Gallbladder (tissue), 1 donor: ENCODE data around the gene TXNDC11.

- PRO-cap, result no peak
Observed at GRCh38 chr16:11551737-11552358, 24.8 kb upstream of the ENSG00000188897 start.

- PRO-cap, result no peak
Observed at GRCh38 chr16:11554102-11554482, 27.0 kb upstream of the ENSG00000188897 start.

DNA sequence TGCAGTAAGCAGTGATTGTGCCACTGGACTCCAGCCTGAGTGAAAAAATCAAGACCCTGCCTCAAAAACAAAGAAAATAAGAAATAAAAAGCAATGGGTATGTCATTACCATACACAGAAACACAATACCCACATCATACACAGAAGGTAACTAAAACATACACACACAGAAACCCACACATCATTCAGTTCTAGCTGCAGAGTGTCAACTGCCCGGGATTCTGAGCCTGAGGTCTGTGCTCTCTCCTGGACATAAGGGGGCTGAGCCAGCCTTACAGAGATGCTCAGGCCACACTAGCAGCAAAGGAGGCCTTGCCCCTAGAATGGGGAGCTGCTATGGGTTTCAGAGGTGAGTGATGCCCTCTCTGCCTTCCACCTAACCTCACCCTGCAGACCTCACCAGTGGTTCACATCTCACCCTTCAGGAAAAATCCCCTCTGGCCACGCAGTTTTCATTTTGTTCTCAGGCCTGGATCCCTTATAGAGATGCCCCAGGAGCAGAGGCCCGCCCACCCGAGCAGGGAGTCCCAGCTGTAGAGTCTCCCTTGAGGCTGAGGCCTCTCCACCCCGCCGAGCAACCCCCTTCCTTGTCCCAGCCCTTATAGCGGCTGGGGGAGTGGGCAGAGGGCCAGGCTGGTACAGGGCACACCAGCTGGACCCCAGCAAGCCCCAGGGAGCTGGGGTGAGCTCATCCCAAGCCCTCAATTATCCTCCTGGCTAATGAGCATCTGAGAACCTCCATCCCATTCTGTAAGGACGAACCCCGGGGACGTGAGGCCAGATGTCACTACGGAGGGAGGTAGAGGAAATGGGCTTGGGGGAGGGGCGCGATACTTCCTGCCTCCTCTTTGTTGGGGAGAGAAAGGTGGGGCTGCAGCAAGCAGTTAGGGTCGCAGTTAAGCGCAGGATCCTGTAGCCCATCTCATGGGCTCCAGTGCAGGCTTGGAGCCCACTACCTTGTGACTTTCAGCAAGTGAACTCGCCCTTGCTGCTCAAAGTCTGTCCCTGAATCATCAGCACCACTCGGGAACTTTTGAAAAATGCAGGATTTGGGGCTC is 3.3 kb upstream of the SNN start:
- PRO-cap, result no peak

GRCh38 chr16:11677103-11677463 is 8.8 kb downstream of the SNN start:
- PRO-cap, result no peak

DNA sequence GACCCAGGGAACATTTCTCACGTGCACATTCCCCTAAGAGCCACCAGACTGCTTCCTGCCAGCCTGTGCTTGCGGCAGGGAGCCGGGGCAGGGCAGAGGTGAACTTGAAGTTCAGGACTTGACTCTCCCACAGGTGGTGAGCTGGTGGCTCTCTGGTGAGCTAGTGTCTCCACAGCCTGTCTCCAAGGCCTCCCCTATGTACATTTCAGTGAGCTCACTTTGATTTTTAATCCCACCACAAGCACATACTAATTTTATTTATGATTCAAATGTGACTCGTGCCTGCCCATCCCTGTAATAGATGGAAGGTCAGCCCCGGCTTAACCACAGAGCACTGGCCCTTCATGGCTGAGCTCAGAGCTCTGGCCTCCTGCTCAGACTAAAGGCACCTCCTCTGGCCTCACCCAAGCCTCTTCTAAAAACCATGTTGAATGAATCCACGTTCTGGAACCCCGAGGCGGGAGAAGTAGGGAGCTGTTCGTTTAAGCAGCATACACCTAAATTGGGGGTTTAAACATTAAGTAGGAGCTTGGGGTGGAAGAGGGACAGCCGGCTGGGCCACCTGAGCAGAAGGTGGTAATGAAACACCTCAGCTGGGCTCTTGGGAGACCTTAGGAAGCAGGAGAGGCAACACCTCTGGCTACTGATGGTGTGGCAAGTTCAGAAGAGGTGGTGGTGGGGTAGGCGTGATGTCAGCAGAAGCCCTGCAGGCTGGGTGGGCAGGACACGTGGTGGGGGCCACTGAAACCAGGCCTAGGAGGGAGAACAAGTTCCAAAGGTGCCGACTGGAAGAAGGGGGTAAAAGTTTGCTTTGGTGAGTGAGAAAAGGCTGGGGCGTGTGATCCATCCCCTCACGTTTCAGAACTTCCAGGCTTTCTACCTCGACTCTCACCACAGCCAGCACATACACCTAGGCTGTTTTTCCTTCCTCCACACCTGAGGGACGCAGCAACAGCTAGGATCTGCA is 9.5 kb downstream of the SNN start:
- PRO-cap, result no peak

GRCh38 chr16:11710054-11710520 is 32.6 kb downstream of the TXNDC11 start:
- PRO-cap, result no peak

GRCh38 chr16:11730170-11730901 is 12.3 kb downstream of the TXNDC11 start:
- PRO-cap, result no peak

GRCh38 chr16:11741917-11742923 is at the start of gene TXNDC11:
TXNDC11 (minus strand) TSS chr16:11742857.
- PRO-cap, result bidirectional peak, plus-strand start at chr16:11742280, minus-strand start at chr16:11742238; unidirectional peak, minus-strand start at chr16:11742605; unidirectional peak, minus-strand start at chr16:11742641; bidirectional peak, plus-strand start at chr16:11743055, minus-strand start at chr16:11742725

- PRO-cap, result unidirectional peak, minus-strand start at chr16:11915720
Observed at GRCh38 chr16:11915589-11915837, 243 bp downstream of the GSPT1 start.

- PRO-cap, result bidirectional peak, plus-strand start at chr16:12090001, minus-strand start at chr16:12089871
Observed at GRCh38 chr16:12089236-12090230, 113.0 kb downstream of the SNX29 start.

DNA sequence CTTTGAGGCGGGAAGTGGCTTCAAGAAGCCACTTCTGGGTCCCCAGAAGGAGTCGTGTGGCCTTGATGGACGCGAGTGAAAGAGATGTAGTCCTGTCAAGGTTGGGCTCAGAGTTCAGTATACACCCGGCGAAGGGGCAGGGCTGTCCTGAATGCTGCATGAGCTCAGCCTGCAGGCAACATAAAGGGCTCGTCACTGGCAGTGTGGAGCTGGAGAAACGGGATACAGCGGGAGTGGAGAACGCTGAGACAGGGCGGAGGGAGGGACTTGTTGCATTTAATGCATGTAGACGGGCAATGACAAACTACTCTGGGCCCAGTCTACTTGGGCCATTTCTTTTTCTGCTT is 313.2 kb downstream of the SNX29 start:
- PRO-cap, result no peak

- PRO-cap, result no peak
Observed at GRCh38 chr16:12646696-12647145, 157.0 kb downstream of the CPPED1 start.

- PRO-cap, result no peak
Observed at GRCh38 chr16:12690718-12691131, 113.0 kb downstream of the CPPED1 start.

DNA sequence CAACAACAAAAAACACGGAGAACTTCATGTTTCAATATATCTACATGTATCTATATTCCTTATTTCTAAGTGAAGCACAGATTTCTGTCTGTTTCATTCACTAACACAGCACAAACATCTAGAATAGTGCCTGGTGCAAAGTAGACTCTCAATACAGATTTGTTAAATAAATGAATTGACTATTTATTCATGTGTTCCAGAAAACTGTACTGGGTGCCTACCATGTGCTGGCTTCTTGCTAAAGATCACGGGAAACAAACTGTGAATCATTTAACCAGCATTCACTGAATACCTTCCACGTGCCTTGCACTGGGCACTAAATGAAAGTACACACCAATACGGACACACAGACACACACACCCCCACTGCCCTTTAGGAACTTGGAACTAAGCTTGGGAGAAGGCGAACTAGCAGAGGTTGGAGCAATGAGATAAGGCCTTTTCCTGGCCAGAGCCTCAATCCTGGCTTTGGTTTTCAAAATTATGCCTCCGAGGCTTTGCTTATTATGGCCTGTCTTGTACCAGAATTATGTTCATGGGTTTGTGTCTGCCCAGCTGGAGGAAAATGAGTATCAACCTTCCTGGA is 32.5 kb downstream of the CPPED1 start:
- PRO-cap, result no peak

DNA sequence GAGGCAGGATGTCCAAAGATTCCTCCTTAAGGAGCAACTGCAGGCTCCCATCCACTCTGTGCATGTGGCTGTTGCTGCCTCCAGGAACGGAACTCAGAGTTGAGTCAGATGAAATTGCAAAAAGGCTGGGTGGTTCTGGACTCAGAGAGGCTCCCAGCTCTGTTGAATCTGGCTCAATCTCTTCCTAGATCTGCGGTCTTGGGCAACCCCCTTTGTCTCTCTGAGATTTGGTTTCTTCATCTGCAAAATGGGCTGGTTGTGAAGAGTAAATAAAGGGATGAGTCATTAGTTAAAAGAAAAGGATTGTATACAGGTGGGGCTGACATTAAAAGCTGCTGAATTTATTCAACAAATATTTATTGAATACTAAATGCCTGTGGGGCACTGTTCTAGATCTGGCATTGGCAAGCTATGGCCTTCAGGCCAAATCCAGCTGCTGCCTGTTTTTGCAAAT is 197.3 kb downstream of the SHISA9 start:
- PRO-cap, result no peak

DNA sequence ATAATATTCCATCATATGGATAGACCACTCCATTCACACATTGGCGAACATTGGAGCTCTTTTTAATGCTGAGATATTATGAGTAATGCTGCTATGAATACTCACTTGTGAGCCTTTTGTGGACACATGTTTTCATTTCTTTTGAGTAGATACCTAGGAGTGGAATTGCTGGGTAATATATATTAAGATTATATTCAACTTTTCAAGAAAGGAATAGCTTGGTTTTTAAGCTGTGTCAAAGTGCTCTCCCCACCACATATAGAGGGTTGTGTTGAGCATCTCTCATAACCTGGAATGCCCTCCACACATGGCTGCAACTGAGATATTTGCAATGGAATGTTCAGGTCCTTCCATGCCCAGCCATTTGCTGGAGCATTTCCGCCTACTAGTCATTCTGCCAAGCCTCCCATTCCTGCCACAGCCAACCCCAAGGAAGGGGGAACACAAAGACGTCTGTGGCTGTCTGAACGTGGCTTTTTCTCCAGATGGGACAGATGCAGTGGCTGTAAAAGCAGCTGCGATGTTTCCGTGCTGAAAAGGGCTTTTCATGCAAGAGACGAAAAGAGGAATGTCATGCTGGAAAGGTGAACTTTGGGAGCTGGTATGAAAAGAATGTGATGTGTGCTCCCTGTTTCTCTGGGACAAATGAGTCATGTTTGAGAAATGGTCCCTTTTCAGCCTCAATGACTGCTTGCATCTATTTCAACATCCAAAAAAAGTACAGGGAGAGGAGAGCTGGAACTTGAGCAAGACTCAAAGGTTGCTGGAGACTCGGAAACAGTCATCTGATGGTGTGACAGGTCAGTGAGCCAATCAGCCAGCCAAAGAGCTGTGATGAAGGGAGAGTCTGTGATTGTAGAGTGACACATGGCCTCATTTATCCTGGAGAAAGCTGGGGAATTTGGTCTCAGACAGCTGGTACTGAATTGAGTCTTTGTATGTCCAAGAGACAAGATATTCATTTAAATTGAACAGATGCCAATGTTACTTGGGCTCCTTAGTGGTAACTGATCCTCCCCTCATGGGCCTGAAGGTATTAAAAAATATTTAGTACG is 208.8 kb downstream of the SHISA9 start:
- PRO-cap, result no peak

DNA sequence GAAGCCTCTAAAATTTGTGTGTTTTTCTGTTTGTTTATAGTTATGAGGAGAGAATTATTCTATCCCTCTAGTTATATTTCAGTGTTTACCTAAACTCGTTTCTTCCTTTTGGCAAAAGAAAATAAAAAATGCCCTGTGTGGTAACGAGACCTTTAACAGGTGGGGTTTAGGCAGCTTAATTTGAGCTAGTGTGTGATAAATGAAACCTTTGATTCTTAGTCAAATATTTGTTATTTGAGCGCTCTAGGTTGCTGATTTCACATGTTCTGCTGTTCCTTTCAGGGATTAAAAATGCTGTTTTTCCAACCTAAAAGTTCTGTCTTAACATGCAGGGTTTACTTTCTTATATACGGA is 17.5 kb downstream of the ERCC4 start:
- PRO-cap, result no peak

GRCh38 chr16:13956262-13956590 is 36.3 kb downstream of the ERCC4 start:
- PRO-cap, result no peak

GRCh38 chr16:13994540-13995006 is 74.6 kb downstream of the ERCC4 start:
- PRO-cap, result unidirectional peak, minus-strand start at chr16:13994737

DNA sequence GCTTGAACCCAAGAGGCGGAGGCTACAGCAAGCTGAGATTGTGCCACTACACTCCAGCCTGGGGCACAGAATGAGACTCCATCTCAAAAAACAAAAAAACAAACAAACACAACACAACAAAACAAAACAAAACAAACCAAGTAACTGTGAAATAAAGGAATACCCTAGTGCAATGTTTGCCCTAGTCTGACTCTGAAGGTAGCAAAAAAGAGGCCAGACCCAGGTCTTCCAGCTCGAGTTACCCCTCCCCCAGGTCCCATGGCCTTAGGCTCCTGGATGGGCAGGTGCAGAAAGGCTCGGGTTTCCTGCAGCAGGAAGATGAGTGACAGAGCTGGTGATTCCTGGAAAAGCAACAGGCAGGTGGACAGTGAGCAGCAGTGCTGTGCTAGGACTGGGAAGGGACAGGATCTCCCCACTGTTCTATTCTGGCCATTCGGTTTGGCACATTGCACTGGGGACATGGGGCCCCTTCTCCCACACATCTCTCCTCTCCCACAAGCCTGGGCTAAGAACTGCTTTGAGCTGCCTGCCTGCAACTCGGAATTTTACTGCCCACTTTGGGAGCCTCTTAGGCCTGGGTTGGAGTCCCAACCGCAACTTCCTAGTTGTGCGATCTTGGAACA is 42.9 kb upstream of the MRTFB start:
- PRO-cap, result no peak